SJSA1 (cell line): ENCODE results near the genes TEX49, RND1, RHEBL1, TUBA1B, SPATS2 and KCNH3.

DNA sequence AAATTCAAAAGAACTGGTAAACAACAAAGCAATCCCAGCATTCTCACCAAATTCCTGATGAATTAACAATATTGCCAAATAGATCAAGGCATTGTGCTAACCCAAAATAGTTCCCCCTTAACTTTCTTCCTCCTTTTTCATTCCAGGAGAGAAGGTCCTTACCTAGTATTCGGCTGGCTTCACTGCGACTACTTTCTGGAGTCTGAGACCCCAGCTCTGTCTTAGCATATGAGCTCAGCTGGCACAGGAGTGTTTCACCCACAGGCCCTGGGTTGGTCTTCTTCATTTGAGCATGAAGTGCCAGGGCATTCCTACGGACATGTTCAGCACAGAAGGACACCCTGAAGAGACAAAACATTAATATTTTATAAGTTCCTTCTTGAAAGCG lies 2.6 kb downstream of the KANSL2 start:
- RAMPAGE, long total RNA: no peak

GRCh38 chr12:48727136-48727713 lies at the start of gene TEX49:
TSS of gene TEX49 (plus strand) at chr12:48727435.
- RAMPAGE, long total RNA: no peak

GRCh38 chr12:48815078-48815805 lies 3.1 kb upstream of the CACNB3 start:
- RAMPAGE, long total RNA: start-site peak on the plus strand at chr12:48815571-48815599, 20 and 6 reads in 2 replicates

DNA sequence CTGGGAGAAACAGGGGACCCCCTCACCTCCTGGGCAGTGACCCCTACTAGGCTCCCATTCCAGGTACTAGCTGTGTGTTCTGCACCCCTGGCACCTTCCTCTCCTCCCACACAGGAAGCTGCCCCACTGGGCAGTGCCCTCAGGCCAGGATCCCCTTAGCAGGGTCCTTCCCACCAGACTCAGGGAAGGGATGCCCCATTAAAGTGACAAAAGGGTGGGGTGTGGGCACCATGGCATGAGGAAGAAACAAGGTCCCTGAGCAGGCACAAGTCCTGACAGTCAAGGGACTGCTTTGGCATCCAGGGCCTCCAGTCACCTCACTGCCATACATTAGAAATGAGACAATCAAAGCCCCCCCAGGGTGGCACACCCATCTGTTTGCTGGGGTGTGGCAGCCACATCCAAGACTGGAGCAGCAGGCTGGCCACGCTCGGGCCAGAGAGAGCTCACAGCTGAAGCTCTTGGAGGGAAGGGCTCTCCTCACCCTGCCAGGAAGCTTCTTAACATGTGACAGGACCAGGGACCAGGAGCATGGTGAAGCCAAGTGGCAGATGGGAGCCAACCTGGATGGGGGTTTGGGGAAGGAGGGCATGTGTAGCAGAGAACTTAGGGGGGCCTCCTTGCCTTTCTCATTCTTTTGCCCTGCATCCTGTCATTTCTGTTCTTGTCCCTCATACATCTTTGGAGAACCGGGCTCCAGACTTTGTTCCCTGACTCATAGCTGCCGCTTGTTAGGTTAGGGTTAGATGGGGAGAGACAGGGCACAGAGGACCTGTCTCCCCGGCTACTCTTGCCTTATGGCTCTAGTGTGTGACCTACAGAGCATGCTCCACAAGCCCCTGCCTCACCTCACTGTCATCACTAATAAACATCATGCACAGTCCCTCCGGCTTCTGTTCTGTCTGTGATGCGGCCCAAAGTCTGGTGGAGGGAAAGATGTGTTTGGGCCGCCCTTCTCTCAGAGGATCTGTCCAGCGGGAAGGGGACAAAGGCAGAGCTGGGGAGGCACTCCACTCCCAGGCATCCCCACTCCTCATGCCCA lies 10.1 kb downstream of the CACNB3 start:
- RAMPAGE, long total RNA: no peak

GRCh38 chr12:48865593-48866528 lies at the start of gene RND1:
TSS of gene RND1 (minus strand) at chr12:48865870.
- RAMPAGE, long total RNA: no peak

GRCh38 chr12:48917565-48918398 lies 7.5 kb downstream of the FKBP11 start:
- RAMPAGE, long total RNA: no peak

GRCh38 chr12:49037290-49038335 lies 19.0 kb upstream of the PRKAG1 start:
- RAMPAGE, long total RNA: no peak

- RAMPAGE, long total RNA: no peak
Observed at GRCh38 chr12:49057696-49058524, 2.7 kb downstream of the KMT2D start.

GRCh38 chr12:49069425-49070559 lies at the start of gene RHEBL1:
TSS of gene RHEBL1 (minus strand) at chr12:49069979.
- RAMPAGE, long total RNA: no peak

DNA sequence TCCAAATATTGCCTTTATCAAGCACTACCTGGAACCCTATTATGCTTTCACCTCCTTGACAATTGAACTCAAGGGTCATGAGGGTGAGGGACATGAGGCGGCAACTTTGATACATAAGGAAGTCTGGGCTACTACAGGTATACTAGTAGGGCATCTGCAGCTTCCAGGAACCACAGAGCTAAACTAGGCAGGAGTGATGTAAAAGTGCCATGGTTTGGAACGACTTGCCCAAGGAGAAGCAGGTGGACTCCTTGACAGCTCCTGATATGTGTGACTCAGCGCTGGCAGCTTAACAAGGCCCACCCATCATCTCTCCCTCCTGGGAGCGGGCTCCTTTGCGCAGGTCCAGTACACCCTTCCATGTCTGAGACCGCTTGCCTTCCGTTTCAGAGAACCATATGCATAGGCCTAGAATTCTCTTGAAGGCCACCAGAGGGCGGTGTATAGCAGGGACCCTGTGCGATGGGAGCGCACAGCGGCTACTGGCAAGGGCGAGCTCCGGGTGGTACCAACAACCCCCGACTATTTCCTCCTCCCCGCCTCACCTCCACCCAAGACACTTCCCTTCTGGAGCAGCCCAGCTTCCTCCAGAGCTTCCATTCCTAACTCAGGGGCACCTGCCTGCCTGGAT lies 6.5 kb downstream of the DHH start:
- RAMPAGE, long total RNA: no peak

DNA sequence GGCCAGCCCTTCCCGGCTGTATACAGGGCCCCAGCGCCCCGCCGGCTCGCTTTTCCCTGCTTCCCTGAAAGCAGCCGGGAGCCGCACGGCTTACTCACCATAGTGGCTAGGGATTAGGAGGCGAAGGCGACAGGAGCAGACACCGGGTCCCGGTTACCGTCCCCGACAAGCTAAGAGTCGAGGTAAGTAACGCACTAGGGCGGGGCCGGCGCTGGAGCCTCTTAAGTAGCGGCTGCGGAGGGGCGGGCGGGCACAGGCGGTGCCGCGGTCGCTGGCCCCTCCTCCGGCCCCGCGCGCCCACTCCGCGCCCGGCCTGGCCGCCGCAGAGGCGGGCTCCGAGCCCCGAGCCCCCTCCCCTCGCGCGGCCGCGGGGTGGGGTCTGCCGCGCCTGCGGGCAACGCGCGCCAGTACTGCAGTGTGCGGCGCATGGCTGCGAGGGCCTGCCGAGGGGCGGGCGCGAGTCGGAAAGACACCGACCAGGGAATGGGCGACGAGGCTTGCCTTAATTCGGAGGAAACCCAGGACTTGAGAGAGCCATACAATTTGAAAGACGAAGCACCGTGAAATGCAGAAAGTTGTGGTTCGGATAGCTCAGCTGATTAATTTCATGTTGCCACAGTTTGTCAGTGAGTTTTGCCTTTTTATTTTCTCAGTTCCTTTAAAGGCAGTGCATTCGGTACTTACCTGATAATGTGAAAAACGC lies at the start of gene TUBA1B:
TSS of gene TUBA1B (minus strand) at position 196 of the 703 bp plus-strand sequence.
- RAMPAGE, long total RNA: start-site peak on the minus strand centred at position 178 of the sequence, 40 bp wide, 4,270 and 4,437 reads in 2 replicates

- RAMPAGE, long total RNA: no peak
Observed at GRCh38 chr12:49147510-49148127, 16.4 kb upstream of the TUBA1B start.

GRCh38 chr12:49272603-49273670 lies 8.1 kb downstream of the TUBA1C start:
- RAMPAGE, long total RNA: no peak

DNA sequence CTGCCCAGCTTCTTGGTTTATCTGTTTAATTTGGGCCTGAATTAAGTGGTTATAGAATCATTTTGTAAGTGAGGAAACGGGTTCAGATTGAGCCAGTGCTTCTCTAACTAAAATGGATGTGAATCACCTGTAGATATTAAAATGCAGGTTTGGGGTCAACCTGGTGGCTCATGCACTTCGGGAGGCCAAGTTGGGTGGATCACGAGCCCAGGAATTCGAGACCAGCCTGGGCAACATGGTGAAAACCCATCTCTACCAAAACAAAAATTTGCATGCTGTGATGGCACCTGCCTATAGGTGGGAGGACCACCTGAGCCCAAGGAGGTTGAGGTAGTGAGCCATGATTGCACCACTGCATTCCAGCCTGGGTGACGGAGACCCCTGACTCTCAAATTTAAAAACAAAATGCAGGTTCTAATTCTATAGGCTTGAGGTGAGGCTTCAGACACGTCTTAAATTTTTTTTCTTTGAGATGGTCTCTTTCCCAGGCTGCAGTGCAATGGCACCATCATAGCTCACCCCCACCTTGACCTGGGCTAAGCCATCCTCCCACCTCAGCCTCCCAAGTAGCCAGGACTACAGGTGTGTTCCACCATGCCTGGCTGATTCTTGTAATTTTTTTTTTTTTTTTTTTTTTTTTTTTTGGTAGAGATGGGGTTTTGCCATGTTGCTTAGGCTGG lies 8.9 kb downstream of the TUBA1C start:
- RAMPAGE, long total RNA: no peak

- RAMPAGE, long total RNA: no peak
Observed at GRCh38 chr12:49295435-49295991, 566 bp downstream of the PRPH start.

GRCh38 chr12:49367071-49367937 lies at the start of gene SPATS2:
TSS of gene SPATS2 (plus strand) at chr12:49367462.
- RAMPAGE, long total RNA: start-site peak on the plus strand at chr12:49367467-49367524, 383 and 65 reads in 2 replicates

- RAMPAGE, long total RNA: no peak
Observed at GRCh38 chr12:49538448-49539362, at the start of gene KCNH3. TSS of gene KCNH3 (plus strand) at chr12:49539030.

DNA sequence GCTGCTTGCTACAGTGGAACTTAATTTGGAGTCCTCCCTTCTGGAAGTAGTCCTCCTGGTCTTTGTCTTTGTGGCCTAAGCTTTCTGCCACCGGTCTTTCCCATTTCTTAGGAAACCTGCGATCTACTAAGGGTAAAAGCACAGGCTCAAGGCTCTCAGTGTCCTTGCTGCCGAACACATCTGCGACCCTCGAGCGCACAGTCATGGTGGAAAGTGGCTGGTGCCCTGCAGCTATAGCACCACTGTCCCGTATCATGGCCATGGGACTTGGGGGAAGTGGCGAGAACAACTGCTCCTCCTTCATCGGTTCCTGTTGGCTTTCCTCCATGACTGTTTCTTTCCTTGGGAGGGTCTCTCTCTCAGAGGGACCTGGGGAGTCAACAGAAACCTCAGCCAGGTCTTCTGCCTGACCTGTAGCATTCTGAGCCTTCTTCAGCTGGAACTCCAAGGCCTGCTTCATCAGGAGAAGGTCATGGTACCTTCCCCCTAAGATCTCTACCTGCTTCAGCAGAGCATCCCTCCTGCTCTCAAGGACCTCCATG lies 5.1 kb downstream of the FAM186B start:
- RAMPAGE, long total RNA: no peak

GRCh38 chr12:49669858-49670299 lies 37.3 kb downstream of the FMNL3 start:
- RAMPAGE, long total RNA: no peak

DNA sequence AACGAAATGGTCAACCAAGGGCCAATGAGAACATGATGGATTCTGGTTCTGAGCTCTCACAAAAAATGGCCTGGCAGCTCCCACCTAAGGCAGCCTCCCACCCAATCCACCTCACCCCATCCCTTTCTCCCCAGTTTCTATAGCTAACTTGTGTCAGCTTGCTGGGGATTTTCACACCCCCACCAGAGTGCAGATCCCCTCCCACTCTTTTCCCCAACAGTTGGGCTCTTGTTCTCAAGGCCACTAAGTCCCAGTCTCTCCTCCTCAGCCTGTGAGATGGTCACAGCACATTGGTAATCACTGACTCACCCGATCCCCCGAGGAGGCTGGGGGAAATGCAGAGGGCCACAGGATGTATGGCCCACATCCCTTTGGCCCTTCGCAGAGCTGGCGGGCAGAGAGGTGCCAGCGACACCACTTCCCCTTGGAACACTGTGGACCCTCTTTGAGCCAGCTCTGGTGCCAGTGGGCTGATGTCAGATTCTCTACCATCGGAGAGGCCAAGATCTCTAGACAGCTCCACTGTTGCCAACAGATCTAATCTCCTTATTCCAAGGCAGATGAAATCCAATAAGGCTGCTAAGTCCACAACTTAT lies 1.7 kb downstream of the FMNL3 start:
- RAMPAGE, long total RNA: no peak